H4 (cell line): ENCODE measurements around a stretch of chr7.

GRCh38 chr7:111873639-111873966 lies 311.3 kb upstream of the IMMP2L start:
- RAMPAGE, long total RNA = no peak

- RAMPAGE, long total RNA = no peak
Measured at GRCh38 chr7:111944717-111945120, 261.5 kb downstream of the DOCK4 start.

DNA sequence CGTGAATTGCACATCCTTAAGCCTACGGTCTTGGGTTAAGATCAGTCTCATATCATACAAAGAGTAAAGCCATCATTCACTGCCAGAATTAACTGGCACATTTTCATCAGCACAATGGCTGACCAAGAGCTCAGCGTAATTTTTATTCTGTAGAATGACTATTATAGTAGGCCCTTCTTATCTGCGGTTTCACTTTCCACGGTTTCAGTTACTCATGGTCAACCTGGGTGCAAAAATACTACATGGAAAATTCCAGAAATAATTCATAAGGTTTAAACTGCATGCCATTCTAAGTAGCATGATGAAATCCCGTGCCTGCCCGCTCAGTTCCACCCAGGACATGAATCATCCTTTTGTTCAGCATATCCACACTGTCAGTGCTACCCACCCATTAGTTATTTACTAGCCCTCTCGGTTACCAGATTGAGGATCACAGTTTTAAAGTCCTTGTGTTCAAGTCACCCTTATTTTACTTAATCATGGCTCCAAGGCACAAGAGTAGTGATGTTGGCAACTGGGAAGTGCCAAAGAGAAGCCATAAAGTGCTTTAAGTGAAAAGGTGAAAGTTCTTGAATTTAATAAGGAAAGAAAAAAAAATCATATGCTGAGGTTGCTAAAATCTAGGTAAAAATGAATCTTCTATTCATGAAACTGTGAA lies 205.0 kb downstream of the DOCK4 start:
- RAMPAGE, long total RNA = no peak

DNA sequence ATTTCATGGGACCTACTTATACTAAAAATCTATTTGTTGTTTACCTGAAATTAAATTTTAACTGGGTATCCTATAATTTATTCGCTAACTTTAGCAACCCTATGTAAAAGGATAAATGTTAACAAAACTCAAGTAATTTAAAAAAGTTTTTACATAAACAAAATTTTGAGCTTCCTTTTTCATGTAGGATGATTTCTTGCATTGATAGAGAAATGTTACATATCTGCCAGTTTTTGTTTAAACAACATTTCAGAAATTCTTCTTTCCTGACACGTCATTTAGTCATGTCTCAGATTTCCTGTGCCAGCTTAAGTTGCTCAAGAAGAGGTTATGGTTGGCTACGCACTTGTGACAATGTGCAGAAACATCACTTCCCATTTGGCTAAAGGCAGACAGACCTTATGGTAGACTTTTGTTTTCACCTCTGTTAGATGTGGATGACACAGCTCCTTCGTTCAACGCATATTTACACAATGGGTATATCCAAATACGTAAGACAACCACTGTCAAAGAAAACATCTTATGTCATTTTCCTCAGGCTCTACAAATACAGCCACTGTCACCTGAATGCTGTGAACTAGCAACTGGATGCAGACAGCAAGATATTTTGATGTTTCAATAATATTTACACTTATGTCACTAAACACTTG lies 125.8 kb downstream of the DOCK4 start:
- RAMPAGE, long total RNA = no peak

DNA sequence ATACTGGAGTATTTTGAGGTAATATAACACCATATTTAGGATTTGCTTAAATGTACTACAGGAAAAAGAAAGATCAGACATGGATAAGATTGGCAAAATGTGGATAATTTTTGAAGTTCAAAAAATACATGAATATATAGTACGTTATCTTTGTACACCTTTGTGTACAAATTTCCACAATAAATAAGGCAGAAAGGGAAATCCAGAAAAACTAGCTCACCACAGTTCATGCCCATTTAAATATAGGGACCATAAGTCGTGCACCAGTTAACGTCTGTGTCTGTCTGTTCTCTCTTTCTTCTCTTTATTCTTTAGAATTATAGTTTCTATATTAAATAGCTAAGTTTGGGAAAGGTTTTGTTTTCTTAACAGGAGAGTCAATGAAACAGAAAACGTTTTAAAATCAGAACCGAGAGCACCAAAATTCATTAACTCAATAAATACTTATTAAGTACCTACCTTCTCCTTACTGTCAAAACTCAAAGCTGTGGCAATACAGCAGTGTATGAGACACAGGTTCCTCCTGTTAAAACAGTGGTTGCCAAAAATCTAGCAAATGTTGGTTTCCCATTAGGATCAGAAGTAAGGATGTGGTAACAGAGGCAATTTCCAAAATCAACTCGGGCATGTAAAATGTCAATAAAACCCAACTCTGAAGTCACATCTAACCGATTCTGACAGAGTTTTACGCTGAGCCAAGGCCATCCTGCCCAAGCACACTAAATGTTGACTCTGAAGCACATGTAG lies 120.0 kb downstream of the DOCK4 start:
- RAMPAGE, long total RNA = no peak

- RAMPAGE, long total RNA = no peak
Measured at GRCh38 chr7:112183592-112184527, 22.3 kb downstream of the DOCK4 start.

DNA sequence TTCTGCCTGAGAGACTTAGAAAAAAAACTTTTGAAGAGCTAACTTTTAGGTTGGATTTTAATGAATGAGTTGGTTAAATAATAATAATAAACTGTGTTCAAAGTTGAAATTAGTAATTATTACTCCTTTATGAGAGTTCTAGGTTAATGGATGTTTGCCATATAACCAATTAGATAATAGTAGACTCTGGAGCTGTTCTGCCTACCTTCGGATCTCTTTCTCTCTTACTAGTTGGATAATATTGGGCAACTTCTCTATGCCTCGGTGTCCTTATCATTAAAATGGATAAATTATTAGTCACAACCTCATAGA lies 13.9 kb downstream of the IFRD1 start:
- RAMPAGE, long total RNA = no peak

- RAMPAGE, long total RNA = no peak
Measured at GRCh38 chr7:112985713-112986220, 46.1 kb upstream of the BMT2 start.

DNA sequence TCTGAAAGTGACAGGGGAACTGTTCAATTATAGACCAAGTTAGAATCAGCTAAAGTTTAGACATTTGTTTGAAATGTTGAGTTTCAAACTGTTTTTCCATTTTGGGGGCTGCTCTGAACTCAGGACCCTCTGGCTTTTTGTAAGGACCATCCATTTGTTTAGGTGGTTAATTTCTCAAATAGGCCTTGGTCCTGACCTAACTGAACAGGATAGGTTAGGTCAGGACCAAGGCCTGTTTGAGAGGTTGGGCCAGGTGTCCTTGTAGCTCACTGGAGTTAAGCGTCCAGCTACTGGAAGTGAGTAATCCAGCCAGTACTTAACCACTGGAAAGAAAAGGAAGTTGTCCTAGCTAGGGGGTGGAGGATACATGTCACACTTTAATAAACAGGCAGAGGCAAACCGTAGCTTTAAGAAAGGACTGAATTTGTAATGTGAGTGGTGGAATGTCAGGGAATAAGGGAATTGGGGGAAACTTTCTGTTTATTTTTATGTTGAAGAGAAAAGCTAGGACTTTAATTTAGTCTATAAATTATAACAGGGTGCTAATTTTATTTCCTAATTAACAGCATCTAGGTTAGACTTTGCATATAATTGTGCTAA lies 50.9 kb upstream of the BMT2 start:
- RAMPAGE, long total RNA = no peak

GRCh38 chr7:116150528-116151068 lies 59.7 kb upstream of the TES start:
- RAMPAGE, long total RNA = no peak

DNA sequence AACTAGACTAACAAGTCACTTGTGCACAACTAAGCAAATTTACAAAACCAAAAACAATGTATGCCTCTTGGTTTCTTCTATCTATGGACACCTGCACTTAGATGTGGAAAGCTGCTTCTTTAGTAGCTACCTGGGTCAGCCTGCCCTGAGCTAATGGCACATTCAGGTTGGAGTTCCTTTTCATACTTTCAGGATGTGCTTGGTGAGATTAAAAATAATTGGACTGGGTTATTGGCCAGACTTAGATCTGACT lies 2.4 kb downstream of the CAV1 start:
- RAMPAGE, long total RNA = no peak

DNA sequence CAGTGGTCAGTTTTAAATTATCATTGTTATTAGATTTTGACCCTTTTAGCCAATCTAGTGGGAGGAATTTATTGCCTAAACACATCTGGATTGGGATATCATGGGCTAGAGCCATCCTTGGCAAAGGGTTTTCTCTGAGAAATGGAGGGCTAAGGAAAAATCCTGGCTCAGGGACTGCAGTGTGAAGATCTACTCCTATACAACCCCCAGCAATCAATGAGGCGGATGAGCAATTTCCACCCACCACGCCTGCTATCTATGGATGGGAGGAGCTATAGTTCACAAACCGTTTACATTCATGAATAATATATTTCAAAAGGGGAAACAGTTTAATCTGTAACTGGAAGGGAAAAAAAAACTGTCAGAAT lies 2.7 kb downstream of the CAV1 start:
- RAMPAGE, long total RNA = no peak

DNA sequence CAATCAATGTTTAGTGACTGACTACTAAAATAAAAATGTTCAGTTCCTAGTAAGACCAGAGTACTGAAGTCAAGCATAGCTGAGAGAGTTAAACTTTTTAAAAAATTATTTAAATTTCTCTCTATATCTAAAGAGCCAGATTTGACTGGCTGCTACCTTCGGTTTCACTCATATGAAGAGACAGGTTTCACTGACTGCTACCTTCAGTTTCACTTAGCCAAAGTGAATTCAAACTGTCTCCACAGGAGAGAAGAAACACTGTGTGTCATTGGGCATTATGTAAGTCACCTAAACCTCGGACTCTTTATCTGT lies 41.7 kb upstream of the MET start:
- RAMPAGE, long total RNA = no peak

DNA sequence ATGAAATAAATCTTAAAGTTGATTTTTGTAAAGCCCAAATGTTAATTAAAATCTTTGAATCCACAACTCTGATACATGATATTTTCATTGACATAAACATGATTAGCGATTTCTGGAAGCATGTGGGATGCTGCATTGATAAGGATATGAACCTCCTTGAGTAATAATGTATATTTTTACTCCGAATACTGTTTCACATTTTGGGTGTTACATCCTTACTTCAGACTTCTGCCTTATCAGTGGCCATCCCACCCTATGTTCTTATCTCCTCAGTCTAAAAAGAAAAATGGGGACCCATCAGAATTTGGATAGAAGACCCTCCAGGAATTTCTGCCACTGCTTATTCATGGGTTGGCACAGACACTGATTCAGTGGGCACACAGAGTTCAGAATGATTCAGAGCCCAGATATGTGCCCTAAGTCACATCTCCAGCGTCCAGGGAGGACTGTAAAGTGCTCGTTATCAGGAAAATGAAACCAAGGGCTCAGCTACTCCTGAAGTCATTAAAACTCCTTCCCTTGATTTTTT lies 34.4 kb downstream of the MET start:
- RAMPAGE, long total RNA = no peak

DNA sequence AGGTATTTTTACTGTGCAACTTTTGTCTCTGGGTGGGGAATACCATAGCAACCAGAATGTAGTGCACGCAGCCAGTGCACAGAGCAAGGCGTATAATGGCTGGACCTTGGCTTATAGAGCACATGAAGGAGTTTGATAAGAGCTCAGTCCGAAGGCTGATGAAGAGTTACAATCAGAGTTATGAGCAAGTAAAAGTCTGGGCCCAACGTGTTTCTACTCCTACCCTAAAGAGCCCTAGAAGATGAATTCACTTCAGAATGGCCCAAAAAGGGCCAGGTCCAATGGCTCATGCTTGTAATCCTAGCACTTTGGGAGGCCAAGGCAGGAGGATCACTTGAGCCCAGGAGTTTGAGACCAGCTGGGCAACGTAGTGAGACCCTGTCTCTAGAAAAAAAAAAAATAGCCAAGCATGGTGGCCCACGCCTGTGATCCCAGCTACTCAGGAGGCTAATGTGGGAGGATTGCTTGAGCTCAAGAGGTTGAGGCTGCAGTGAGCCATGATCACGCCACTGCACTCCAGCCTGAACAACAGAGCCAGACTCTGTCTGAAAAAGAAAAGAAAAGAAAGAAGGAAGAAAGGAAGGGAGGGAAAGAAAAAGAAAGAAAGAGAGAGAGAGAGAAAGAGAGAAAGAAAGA lies 82.4 kb downstream of the MET start:
- RAMPAGE, long total RNA = no peak

DNA sequence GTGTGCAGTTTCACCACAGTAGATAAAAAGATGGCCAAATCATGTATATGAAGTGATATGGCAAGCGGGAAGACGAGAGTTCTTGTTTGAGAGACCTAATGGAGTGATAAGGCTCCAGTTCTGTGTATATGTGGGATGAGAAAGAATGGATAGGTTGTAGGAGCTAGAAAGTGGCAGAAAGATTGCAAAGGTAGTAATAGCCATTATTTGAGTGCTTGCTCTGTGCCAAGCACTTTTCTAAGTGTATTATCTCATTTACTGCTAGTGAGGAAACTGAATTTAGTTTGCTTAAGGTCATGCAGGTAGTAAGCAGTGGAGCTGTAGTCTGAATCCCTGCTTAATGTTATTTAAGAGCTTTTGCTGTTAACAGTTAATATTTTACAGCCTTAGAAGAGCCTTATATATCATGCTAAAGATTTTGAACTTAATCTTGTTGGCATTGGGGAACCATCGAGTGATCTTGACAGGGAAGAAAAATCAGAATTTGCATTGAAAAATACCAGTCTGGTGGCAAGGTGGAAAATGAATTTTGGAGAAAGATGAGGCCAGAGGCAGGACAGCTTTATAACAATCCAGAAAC lies 15.1 kb downstream of the CAPZA2 start:
- RAMPAGE, long total RNA = no peak

- RAMPAGE, long total RNA = no peak
Measured at GRCh38 chr7:116951403-116952103, 1.7 kb upstream of the ST7 start.

DNA sequence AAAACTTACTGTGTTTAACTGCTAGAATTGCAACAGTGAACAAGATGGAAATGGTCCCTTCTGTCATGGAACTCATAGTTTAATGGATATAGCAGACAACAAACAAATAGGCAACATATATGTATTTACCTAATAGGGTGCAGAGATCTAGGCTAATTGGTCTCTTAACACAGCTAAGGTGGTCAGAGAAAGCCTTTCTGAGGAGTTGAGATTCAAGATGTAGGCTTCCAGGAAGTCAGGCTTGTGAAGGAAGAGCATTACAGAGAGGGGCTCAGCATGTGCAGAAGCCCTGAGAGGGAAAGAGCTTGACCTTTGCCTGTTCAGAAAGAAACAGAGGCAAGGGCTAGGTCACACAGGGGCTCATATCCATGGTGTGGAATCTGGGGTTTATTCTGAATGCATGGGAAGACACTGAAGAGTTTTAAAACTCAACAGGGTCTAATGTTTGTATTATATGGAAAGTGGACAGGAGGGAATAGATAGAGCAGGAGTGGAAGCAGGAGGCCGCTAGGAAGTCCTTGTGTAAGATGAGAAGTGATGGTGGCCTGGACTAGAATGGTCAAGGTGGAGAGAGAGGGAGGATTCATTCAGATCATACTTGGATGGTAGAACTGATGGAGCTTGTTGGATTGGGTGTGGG lies 98.0 kb downstream of the ST7 start:
- RAMPAGE, long total RNA = no peak

- RAMPAGE, long total RNA = no peak
Measured at GRCh38 chr7:117481084-117481315, 1.2 kb downstream of the CFTR start.

DNA sequence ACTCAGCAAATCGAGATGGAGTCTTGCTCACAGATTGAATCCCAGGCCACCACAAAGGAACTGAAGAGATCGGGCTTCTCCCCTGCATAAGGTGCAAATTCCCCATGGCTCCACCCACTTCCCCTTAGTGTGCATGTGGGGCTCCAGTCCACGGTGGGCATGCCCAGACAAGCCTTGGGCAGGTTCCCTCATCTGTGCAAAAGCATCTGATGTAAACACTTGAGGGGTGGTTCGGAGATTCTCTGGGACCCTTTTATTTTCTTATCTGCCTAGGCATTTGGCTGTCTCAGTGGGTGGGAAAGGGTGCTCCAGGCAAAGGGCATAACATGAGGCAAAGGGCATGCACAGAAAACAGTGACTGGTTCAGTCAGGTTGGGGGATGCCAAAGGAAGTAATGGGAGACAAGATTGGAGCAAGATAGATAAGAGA lies 150.7 kb downstream of the CFTR start:
- RAMPAGE, long total RNA = no peak